HepG2 (cell line): ENCODE measurements around a stretch of chr5.

DNA sequence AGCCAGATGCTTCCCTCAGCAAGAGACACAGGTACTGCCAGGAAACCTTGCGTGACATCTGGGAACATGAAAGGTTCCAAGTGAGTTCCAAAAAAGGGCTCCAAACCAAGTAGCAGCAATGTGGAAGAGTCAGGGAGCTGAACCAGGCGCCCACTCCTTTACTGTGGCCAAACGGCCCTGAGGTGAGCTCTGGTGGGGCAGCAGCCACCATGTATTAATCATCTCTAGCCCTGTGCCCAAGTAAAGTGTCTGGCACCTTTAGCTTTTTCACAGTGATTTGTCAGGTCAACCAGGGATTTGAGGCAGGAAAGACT is 25.7 kb downstream of the PCDHGC5 start:
- RRBS, 2 experiments, result no CpG with 5 or more reads among the region's 3 CpGs
CAGE:
- cytosol, long polyA minus RNA, result no peak
- cytosol, long polyA plus RNA, result no peak
- long polyA plus RNA, result no peak
- nucleus, long polyA minus RNA, result no peak
- nucleus, long polyA plus RNA, result no peak

DNA sequence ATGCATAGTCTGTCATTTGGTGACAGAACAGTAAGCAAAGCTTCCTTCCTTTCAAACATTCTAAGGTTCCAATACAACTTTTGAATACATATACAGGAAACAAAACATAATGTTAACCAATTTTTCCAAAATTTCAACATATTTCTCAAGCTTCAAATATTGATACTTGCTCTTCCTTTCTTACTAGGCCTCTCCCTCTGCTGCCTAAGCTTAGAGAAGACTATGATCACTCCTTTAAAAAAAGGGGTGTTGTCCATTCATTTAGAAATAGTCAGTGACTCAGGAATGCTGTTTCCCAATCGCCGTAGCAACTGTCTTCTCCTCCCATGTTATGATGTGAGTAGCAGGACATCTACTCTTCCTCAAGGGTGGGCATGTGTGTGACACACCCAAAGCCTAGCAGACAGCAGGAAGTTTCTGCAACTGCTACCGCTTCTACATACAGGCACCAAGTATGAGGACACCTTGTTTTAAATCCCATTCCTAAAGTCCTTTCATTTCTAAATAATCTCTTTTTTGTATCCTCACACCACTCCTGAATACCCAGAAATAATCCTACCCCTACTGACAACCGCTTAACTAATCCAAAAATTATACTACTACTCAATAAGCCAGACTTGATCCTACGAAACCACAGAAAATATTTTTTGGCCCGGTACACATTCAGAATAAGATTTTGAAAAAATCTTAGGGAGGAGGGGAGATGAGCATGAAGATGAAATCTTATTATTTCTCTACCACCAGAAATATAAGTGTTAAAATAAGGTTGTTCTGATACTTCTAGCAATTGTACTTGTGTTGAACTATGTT is 14.4 kb downstream of the DIAPH1 start:
- RRBS, 2 experiments, result no CpG with 5 or more reads among the region's 6 CpGs
CAGE:
- cytosol, long polyA minus RNA, result no peak
- cytosol, long polyA plus RNA, result no peak
- long polyA plus RNA, result no peak
- nucleus, long polyA minus RNA, result no peak
- nucleus, long polyA plus RNA, result no peak

DNA sequence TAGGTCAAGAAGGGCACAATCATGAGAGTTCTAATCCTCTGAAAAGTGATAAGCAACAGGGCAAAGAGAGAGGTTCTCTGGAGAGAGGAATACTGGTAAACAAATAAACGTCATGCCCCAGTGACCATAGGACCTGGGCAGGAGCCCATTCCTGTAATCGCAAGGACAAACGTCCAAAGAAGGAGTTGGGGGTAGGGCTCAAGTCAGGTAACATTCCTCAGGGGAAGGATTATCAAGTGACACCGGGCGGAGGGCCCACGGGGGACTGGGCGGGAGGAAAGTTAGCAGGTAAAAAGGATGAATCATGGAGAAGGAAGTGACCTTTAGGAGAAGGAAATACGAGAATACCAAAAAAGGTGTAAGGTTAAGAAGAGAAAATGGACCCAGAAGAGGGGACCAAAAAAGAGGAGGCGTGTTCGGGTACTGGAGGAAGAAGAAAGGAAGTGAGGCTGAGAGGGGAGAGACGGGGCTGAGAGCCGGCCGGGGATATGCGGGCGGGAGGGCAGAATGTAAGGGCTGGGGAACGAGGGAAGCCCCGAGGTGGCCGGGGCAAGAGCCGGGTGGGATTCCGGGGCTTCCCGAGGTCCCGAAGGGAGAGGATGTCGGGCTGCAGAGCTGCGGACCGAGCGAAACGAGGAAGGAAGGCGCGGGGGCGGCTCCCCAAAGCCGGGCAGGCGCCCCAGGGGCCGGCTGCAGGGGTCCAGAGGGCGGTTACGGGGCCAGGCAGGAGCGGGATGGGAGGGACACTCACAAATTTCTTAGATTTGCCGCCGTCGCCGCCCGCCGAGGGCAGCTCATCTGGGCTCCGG is 549 bp downstream of the DIAPH1 start:
- RRBS, 2 experiments, result 3 to 4% methylated on average over 14 of the region's 43 CpGs
CAGE:
- cytosol, long polyA minus RNA, result start-site peak on the minus strand centred at position 756 of the sequence, 10 bp wide, 18 reads
- cytosol, long polyA plus RNA, result no peak
- long polyA plus RNA, result start-site peak on the minus strand centred at position 776 of the sequence, 14 bp wide, 28 and 25 reads in 2 replicates
- nucleus, long polyA minus RNA, result no peak
- nucleus, long polyA plus RNA, result no peak

DNA sequence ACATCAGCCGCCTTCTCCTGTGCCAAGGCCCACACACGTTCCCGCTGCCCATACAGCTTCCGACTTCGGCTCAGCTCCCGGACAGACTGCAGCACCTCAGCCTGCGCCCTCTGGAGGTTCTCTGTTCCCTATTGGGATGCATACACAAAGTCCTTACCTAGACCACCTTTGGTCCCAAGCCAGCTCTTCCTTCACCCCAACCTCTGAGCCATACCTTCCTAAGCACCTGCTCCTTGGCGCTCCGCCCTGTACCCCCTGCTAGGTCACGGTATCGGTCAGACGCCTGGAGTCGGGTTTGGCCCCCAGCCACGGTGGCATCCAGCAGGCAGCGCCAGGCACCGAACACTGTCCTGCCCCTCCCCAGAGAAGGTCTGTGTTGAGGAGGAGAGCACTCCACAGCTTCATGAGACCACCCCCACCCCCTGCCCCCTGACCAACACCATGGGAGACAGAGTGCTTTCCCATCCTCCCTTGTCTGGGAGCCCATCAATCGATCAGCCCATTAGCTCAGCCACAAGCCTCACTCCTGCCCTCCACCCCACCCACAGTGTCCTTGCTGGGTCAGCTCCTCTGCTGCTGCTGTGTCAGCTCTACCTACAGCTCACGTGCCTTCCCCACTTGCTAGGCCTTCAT is 1.9 kb downstream of the FCHSD1 start:
- RRBS, 2 experiments, result no CpG with 5 or more reads among the region's 18 CpGs
CAGE:
- cytosol, long polyA minus RNA, result no peak
- cytosol, long polyA plus RNA, result no peak
- long polyA plus RNA, result no peak
- nucleus, long polyA minus RNA, result no peak
- nucleus, long polyA plus RNA, result no peak

DNA sequence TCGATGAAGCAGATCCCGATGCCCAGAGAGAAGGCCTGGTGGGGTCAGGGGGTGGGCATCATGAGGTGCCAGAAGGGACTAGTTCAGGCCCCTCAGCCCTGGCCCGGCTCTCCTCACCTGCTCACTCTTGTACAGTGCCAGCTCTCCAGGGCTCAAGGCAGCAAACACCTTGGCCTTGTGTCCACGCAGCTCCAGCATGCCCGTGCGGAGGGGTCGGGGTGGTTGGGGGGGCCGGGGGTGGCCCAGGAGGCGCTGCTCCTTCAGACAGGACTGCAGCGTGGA is 9.5 kb downstream of the ARAP3 start:
- RRBS, 2 experiments, result no CpG with 5 or more reads among the region's 10 CpGs
CAGE:
- cytosol, long polyA minus RNA, result no peak
- cytosol, long polyA plus RNA, result no peak
- long polyA plus RNA, result no peak
- nucleus, long polyA minus RNA, result no peak
- nucleus, long polyA plus RNA, result no peak

DNA sequence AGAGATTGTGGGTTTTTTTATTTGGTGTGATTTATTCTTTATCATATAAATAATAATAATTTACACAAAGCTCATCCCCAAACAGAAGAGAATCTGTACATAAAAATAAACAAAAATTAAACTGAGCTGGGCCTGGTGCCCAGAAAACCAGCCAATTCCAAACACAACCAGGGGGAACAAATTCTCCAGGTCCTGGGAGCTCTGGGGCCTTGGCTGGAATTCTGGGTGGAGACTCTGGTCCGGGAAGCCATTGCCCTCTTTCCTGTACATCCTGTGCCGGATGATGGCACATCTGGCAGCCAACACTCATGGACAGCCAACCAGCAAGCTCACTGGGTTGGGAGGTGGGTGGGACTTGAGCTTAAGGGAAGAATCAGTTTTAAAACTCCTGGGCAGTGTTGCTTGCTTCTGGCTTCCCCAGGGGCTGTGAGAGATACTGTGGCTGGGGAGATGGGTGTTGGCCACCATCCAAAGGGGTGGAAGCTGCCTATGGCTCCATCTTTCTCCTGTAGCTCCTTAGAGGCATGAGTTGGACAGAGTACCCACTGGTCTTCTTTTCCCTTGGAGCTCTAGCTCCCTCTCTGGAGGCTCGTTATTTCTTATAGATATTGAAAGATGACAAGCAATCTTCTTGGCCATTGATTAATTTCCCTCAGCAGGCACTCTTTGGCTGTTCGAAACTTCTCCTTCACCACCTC is 56.0 kb downstream of the PCDH1 start:
- RRBS, 2 experiments, result 25% methylated on average over 1 of the region's 4 CpGs; no CpG with 5 or more reads in 1 of the 2 experiments
CAGE:
- cytosol, long polyA minus RNA, result no peak
- cytosol, long polyA plus RNA, result no peak
- long polyA plus RNA, result no peak
- nucleus, long polyA minus RNA, result no peak
- nucleus, long polyA plus RNA, result no peak

DNA sequence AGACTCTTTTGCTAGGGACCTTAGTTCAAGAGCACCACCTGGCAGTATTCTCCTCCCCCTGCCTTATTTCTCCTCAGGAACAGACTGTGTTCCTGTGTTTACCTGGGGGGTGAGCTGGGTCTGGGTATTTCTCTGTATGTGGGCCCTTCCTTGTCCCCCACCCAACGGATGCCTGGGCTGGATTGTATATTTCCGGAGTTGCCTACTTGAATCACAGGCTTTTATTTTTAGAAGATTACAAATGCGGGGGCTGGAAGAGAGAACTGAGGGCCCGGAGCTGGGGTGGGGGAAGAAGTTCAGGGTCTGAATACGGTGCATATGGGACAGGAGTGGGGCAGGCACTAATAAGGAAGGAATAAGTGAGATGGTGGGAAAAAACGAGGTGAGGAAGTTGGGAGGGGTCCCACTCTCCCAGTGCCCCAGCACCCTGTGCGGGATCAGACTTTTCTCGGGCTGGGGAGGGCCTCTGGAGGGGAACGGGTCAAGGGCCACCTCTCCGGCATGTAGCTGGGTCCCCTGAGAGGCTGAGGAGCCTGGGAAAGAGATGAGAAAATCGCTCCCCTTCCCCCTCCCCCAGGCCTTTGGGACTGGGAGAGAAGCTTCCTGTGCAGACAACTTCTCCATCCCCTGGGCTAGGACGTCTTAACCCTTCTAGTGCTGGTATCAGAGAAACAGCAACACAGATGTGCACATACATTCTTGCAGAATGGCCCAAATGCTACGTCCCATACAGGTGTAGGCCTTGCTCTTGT is 42.1 kb downstream of the PCDH1 start:
- RRBS, 2 experiments, result 20 to 83% methylated on average over 1 to 3 of the region's 13 CpGs
CAGE:
- cytosol, long polyA minus RNA, result no peak
- cytosol, long polyA plus RNA, result no peak
- long polyA plus RNA, result no peak
- nucleus, long polyA minus RNA, result no peak
- nucleus, long polyA plus RNA, result no peak

DNA sequence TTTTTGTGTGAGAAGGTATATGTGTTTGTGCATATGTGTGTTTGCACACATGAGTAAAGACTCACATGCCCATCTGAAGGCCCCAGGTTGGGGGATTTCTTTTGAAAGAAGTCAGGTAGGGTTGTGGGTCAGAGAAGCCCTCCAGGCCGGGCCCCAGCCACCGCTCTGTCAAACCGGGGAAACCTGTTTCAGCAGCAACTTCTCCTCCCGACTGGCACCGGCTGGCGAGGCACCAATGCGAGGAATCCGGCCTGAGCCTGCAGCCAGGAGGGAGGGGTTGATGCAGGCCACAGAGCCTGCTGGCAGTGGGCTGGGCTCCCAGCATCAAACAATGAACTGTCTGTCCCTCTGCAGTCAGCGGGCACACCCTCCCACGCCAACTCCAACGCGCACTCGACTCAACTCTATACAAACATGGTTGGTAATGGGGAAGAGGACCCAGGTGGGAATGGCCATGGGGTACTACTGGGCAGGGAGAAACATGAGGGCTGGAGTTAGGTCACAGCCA is 12.1 kb downstream of the PCDH1 start:
- RRBS, 2 experiments, result 17 to 27% methylated on average over 2 to 3 of the region's 13 CpGs
CAGE:
- cytosol, long polyA minus RNA, result no peak
- cytosol, long polyA plus RNA, result no peak
- long polyA plus RNA, result no peak
- nucleus, long polyA minus RNA, result no peak
- nucleus, long polyA plus RNA, result no peak

DNA sequence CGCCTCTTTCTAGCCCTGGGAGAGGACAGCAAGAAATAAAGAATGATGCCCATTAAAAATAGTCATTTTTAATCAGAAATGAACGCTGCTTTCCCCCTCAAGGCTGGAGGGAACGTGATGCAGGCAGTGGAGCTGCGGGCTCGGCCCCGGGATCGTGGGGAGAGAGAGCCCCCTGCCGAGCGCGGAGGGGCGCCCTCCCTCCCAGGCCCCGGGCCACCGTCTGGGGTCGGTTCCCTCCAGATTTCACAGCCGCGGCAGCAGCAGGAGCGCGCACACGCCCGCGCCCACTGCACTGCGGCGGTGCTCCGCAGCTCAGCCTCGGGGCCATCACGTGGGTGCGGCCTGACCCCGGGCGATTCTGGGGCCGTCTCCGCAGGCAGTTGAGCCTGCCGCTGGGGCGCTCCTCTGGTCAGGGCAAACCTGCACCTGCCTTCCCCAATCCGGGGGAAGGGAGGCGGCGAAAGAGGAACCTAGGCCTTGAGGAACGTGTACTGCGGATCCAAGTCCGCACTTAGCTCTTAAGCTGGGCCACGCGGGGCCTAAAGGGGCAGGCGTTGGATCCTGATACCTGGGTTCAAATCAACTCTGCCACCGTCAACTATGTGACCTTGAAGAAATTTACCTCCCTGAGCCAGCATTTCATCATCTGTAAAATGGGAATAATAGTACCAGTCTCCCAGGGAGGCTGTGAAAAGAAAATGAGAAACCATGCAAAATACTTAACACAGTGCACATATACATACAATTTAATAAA is 9.4 kb upstream of the DELE1 start:
- RRBS, 2 experiments, result 1% methylated on average over 12 of the region's 43 CpGs
CAGE:
- cytosol, long polyA minus RNA, result no peak
- cytosol, long polyA plus RNA, result no peak
- long polyA plus RNA, result no peak
- nucleus, long polyA minus RNA, result no peak
- nucleus, long polyA plus RNA, result no peak

DNA sequence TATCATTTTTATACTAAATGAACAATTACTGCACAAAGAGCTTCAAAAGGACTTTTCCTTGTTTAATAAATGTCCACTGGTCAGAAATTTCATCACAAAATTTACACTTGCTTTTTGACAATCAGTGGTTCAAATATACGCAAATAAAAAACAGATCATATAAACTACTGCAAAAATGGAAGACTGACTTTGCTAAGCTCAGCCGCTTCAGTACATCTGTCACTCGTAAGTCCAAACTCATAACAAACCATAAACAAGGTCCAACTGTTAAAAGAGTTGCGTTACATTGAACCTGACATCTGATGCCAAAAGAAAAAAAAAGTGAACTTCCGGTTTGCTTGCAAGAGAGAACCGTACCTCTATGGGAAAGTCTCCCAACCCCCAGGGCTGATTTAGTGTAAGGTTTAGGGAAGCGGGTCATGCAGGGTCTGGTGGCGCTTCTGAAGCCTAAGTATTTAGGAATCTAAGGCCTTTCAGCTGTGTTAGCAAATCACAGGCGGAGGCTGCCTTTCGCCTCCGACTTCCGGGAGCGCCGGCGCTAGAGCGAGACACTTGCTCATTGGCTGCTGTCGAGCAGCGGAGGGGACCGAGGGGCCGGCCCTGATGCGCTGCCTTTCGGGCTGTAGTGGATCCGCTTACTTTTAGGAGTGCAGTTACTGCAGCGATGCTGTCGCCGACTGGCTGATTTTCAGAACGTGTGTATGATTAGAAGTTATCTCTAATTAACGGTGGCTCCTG is 11.9 kb upstream of the GNPDA1 start:
- RRBS, 2 experiments, result 0 to 1% methylated on average over 7 of the region's 28 CpGs
CAGE:
- cytosol, long polyA minus RNA, result no peak
- cytosol, long polyA plus RNA, result no peak
- long polyA plus RNA, result no peak
- nucleus, long polyA minus RNA, result no peak
- nucleus, long polyA plus RNA, result no peak

DNA sequence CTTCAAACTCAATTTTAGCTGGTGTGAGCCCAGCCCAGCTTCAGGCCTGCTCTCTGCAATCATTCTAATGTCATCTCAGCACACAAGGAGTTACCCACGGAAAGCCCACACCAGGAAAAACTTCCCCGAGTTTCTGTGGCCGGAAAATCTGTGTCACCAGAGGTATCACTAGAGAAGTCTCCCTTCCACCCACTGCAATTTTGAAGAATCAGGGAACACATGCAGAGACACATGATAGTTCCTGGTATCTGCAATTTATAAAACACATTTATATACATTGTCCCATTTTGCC is 13.5 kb upstream of the NDFIP1 start:
- RRBS, 2 experiments, result no CpG with 5 or more reads among the region's 3 CpGs
CAGE:
- cytosol, long polyA minus RNA, result no peak
- cytosol, long polyA plus RNA, result no peak
- long polyA plus RNA, result no peak
- nucleus, long polyA minus RNA, result no peak
- nucleus, long polyA plus RNA, result no peak

DNA sequence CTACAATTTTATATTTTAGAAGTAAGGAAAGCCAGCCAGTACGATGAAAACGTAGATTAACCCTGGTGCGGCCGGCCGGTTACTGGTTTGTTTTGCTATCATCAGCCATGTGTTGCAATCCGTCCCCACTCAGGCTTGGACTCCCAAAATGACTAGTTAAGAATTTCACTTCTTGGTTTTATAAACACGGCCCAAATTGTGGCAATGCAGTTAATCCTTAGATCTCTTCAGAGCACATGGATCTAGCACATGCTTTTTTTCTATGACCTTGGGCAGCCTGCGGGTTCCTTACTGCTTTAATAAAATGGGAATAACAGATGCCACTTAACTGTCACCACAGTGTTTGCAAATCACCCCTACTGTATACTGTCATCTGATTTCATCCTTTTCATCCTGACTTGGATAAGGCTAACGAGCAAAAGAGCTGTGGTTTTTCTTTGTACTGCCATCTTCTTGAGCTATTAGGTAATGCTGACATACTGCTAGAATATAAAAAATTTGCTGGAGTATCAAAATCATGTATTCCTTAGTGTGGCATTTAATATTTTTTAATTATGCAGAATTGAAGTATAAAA is 1.5 kb downstream of the NDFIP1 start:
- RRBS, 2 experiments, result no CpG with 5 or more reads among the region's 9 CpGs
CAGE:
- cytosol, long polyA minus RNA, result no peak
- cytosol, long polyA plus RNA, result no peak
- long polyA plus RNA, result no peak
- nucleus, long polyA minus RNA, result no peak
- nucleus, long polyA plus RNA, result no peak

GRCh38 chr5:142118183-142118513 is 9.6 kb downstream of the NDFIP1 start:
- RRBS, 2 experiments, result no CpG with 5 or more reads among the region's 1 CpG
CAGE:
- cytosol, long polyA minus RNA, result no peak
- cytosol, long polyA plus RNA, result no peak
- long polyA plus RNA, result no peak
- nucleus, long polyA minus RNA, result no peak
- nucleus, long polyA plus RNA, result no peak

GRCh38 chr5:142132557-142133324 is 24.2 kb downstream of the NDFIP1 start:
- RRBS, 2 experiments, result no CpG with 5 or more reads among the region's 4 CpGs
CAGE:
- cytosol, long polyA minus RNA, result no peak
- cytosol, long polyA plus RNA, result no peak
- long polyA plus RNA, result no peak
- nucleus, long polyA minus RNA, result no peak
- nucleus, long polyA plus RNA, result no peak

GRCh38 chr5:142143434-142144217 is 35.0 kb downstream of the NDFIP1 start:
- RRBS, 2 experiments, result no CpG with 5 or more reads among the region's 4 CpGs
CAGE:
- cytosol, long polyA minus RNA, result no peak
- cytosol, long polyA plus RNA, result no peak
- long polyA plus RNA, result no peak
- nucleus, long polyA minus RNA, result no peak
- nucleus, long polyA plus RNA, result no peak

- RRBS, 2 experiments, result 56 to 57% methylated on average over 2 to 3 of the region's 17 CpGs
CAGE:
- cytosol, long polyA minus RNA, result no peak
- cytosol, long polyA plus RNA, result no peak
- long polyA plus RNA, result no peak
- nucleus, long polyA minus RNA, result no peak
- nucleus, long polyA plus RNA, result no peak
These were observed 107.6 kb downstream of the NDFIP1 start for GRCh38 chr5:142215892-142216953.

GRCh38 chr5:142360747-142361282 is 36.0 kb upstream of the SPRY4 start:
- RRBS, 2 experiments, result no CpG with 5 or more reads among the region's 10 CpGs
CAGE:
- cytosol, long polyA minus RNA, result no peak
- cytosol, long polyA plus RNA, result no peak
- long polyA plus RNA, result no peak
- nucleus, long polyA minus RNA, result no peak
- nucleus, long polyA plus RNA, result no peak

GRCh38 chr5:142445965-142446591 is 121.3 kb upstream of the SPRY4 start:
- RRBS, 2 experiments, result no CpG with 5 or more reads among the region's 4 CpGs
CAGE:
- cytosol, long polyA minus RNA, result no peak
- cytosol, long polyA plus RNA, result no peak
- long polyA plus RNA, result no peak
- nucleus, long polyA minus RNA, result no peak
- nucleus, long polyA plus RNA, result no peak

DNA sequence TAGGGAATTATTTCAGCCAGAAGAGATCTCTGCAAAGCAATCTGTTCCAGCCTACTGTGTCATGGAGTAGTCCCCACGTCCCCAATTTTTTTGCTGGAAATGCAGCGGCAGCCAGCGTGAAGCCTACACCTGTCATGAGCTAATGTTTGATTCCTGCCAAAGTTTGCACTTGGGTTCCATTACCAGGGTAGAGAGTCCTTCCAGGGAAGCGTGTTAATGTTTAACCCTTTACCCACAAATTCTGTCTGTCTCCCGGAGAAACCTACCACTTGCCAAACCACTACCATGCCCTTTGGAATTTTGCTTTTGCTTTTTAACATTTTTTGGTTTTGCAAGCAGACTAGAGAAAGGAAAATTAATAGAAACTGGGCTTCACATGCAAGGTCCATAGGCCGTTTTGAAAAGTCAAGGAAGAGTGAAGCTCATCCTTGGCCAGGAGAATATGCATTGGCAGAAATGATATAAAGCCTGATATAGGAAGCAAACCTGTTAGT is 174.9 kb upstream of the SPRY4 start:
- RRBS, 2 experiments, result no CpG with 5 or more reads among the region's 6 CpGs
CAGE:
- cytosol, long polyA minus RNA, result no peak
- cytosol, long polyA plus RNA, result no peak
- long polyA plus RNA, result no peak
- nucleus, long polyA minus RNA, result no peak
- nucleus, long polyA plus RNA, result no peak

GRCh38 chr5:142620890-142621497 is 64.9 kb downstream of the FGF1 start:
- RRBS, 2 experiments, result no CpG with 5 or more reads among the region's 3 CpGs
CAGE:
- cytosol, long polyA minus RNA, result no peak
- cytosol, long polyA plus RNA, result no peak
- long polyA plus RNA, result no peak
- nucleus, long polyA minus RNA, result no peak
- nucleus, long polyA plus RNA, result no peak